Sternocleidomastoid (tissue), 1 donor: Measurements from ENCODE around the genes PRDM15 and TMPRSS3.

- PRO-cap: no peak
Observed at GRCh38 chr21:41783467-41783705, 16.5 kb upstream of the RIPK4 start.

GRCh38 chr21:41833513-41834100 lies 45.5 kb downstream of the PRDM15 start:
- PRO-cap: no peak

DNA sequence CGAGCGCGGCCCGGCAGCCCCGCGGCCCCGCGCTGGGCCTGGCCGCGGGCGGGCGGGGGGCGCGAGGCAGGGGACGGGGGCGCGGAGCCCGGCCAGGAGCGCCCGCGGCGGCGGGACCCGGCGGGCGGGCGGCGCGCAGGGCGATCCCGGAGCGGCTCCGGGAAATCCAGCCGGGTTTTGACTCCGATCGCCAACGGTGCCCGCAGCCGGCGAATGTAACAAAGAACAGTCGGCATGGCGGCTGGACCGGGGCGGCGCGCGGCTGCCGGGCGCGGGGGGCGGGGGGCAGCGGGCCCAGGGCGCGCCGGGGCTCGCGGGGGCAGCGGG lies 302 bp downstream of the PRDM15 start:
- PRO-cap: bidirectional peak, plus-strand start at position 232 of the sequence, minus-strand start at position 159 of the sequence

DNA sequence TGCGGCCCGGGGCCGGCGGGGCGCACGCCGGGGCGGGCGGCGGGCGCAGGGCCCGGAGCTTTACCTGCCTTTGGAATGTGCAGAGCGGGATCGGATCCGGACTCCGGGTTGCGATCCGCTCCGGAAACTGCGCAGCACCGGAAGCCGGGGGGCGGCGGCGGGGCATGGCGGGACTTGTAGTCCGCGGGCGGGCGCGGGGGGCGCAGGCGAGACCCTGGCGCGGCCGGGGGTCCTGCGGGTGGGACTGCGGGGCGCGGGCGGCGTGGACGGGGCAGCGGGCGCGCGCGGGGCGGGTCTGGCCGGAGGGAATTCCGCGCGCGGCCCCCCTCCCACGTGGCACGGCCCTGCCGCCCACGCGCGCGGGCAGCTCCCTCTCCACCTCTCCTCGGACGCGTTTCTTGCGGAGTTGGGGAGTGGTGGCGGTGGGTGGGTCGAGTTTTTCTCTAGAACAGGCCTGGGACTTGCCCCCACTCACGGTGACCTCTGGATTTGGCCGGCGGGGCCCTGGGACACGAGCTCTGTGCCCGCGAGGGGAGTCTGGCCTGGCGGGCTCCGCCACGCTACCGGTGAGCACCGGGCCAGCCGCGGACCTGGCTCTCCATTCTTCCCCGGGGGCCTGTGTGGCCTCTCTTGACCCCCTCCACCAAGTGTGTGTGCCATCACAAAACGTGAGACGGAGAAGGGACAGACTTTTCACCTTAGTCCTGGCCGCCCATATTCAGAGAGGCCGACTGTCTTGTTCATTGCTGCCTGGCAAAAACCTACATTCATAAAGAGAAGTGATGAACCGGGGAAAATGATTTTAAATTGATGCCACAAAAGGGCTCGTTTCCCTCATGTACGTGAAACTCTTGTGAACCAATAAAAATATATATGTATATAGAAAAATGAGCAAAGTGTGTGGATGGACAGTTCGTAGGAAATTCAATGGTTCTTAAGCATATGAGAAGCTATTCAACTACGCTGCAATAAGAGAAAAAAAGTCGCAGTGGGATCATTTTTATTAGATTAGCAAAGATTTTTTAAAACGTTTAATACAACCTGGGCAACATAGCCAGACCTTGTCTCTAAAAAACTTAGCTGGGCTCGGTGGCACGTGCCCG lies at the start of gene PRDM15:
PRDM15 (minus strand) TSS at position 139 of the 1,103 bp plus-strand sequence.
- PRO-cap: bidirectional peak, plus-strand start at position 179 of the sequence, minus-strand start at position 77 of the sequence; unidirectional peak, minus-strand start at position 592 of the sequence

- PRO-cap: no peak
Observed at GRCh38 chr21:42000893-42001465, 9.2 kb downstream of the ZBTB21 start.

DNA sequence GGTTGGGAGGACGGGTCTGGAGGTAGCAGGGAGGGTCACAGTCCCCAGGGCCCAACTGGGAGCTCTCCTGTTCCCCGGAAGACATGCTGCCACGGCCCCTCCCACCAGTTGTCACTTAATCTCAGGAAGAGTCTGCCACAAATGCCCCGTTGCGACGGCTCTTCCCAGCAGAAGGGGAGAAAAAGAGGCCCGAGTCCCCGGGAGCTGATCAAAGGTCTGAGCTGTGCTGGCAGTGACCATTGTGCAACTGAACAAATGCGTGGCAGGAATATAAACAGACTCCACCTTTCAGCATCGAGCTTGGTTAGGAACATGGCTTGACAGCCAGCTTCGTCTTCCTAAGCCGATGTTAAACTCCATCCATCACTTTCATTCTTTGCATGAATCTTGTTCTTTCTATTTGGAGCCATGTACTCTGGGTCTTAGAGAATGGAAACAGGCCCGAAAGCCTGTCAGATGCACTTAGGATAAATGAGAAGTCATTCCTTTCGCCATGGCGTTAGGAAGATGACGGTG lies 27.8 kb upstream of the ZBTB21 start:
- PRO-cap: no peak

DNA sequence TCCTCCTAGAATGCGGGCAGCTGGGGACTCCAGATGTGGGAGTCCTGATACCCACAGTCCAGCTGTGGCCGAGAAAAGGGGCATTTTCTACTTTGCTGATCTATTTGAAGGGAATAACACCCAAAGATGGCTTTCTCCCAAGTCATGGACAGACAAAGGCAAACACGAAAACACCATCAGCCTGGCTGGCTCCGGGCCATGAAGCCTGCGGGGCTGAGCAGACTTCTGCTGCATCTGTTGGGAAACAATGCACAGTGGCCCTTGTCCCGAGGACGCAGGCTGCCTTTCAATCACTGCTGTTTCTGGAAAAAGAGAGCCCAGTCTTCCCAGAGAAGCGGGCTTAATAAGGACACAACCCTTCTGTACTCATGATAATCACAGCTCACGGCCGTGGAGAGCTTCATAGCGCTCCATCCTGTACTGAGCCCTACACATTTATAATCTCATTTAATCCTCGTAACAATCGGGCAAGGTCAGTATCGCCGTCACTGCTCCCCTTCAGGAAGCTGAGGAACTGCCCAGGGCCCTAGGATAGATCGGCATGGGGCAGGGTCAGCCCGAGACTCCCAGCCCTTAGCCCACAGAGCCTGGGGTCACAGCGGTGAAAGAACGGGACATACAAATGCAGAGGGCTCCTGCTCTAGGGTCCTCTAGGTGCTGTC lies 61.9 kb upstream of the ABCG1 start:
- PRO-cap: no peak

- PRO-cap: unidirectional peak, minus-strand start at chr21:42188322; unidirectional peak, minus-strand start at chr21:42188378
Observed at GRCh38 chr21:42188122-42188754, 30.7 kb upstream of the ABCG1 start.

GRCh38 chr21:42199364-42200058 lies 19.4 kb upstream of the ABCG1 start:
- PRO-cap: no peak

GRCh38 chr21:42209746-42210575 lies 9.0 kb upstream of the ABCG1 start:
- PRO-cap: no peak

DNA sequence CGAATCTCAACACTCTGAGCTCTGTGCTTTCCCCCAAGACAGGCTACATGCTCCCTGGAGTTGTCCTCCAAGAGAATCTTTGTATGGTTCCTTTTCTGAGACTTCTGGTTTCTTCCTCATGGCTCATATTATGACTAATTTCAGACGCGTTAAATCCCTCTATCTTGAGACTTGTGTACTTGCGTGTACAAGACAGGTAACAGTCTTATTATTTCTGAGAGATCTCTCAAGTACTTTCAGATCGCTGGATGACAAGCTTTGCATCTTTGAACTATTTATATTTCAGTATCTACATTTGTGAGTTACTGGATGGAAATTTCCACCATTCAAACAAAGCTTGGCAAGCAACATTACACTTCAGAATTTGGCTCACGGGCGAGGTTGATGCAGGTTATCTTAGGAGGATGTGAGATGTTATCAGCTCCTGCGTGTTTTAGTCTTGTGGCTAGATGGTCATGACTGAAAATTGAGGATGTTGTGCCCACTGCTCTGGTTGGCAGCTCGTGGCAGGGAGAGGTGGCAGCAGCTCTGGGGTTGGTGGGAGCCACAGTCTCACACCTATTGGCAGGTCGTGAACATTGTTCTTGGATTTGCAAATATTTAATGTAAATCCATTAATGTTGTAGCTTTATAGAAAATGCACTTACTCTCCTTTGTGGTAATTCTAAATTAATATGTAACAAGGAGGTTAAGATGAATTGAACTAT lies 19.5 kb downstream of the ABCG1 start:
- PRO-cap: no peak

DNA sequence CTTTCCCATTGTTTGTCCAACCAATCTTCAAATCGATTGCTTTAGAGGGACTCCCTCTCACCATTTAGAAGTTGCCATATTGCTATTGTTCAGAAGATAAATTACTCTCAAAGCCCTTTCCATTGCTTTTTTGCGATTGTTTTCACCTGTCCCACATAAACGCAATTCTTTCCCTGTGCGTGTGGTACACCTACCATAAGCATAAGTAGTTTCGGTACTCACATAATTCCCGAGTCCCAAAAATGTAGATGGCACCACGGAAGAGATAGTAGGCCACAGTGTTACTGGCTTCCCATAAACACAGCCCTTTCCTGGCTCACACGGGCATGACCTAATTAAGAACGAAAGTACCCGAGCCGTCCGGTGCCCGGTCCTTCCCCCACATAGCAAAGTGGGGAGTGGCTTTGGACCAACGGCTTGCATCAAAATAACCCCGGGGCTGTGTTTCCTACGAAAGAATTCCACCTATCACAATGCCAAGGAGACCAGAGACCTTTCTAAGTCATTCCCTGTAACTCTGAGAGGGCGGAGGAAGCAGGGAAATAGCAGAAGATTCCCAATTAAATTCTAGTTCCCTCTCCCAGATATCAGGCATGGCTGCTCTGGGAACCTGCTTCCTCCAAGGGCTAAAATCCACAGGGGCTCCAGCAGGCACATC lies at the start of gene TMPRSS3:
TMPRSS3 (minus strand) TSS at position 333 of the 658 bp plus-strand sequence.
- PRO-cap: no peak

DNA sequence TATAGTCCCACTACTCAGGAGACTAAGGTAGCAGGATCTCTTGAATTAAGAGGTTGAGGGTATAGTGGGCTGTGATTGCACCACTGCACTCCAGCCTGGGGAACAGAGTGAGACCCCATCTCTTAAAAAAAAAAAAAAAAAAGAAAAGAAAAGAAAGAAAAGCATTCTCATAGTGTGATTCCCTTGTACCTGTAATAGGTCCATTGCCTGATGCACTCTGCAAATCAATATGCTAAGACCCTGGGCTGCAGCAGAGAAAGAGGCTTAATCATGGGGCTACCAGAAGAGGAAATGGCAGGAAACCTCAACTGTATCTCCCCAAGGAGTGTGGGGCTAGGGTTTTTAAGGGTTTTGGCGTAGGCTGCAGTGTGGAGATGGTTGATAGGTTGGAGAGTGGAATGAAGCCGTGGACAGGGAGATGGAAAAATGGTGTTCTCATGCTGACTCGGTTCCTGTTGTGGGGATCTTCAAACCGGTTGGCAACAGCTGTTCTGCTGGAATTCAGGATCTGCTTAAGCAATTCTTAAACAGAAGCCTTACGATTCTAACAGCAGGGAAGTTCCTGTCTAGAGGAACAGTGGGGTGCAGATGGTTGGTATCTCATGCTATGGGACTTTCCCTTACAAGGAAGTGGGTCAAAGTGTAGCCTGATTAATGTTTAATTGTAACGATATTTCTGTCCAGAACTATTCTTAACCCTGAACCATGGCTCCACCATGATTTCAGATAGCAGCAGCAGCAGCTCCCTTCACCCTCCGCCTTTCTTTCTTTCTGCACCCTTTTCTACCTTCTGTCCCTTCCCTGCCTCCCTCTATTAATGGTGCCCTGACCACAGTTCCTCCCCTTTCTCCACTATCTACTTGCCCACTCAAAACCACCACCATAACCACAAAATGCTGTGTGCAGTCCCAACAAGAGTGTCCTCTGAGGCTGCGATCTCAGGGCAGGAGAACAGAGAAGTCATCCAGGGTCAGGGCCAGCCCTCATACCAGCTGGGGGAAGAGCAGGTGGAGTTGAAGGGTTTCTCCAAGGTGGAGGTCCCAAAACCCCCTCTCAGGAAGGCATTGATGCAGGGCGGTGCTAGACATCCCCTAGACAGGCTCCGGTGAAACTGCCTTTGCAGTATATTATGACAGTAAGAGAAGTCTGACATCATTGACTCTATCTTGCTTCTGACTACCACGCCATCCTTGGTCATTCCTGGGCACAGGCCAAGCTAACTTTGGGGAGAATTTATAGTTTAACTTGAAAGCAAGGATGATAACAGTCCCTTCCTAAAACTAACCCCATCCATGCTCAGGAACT lies 30.8 kb downstream of the RSPH1 start:
- PRO-cap: no peak

DNA sequence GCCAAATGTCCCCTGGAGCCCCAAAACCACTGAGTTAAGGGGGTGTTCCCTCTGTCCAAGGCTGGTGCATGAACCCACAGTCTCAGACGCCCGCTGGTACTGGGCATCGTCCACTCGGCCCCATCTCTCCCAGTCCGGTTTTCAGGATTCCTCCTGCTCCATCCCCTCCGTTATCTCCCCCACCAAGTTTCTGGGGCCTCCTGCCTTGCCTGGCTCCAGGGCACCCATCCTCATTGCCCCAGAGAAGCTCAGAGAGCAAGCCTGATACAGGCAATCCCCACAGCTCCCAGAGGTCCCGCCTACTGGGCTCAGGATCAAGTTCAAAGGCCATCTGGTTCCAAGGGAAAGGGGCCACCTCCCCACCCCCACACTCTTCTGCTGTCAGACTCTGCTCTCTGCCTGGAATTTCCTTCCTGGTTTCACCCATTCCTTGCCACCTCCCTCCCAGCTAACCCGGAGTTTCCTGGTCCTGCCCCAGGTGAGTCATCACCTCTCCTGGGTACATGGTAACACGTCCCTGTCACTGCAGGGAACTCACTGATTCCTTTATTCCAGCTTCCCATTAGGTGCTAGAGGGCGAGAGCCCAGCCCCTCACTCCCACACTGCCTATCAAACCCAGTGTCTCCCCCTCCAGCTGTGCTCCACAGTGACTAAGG lies 22.0 kb downstream of the RSPH1 start:
- PRO-cap: no peak

GRCh38 chr21:42496780-42497275 lies 804 bp upstream of the RSPH1 start:
- PRO-cap: no peak

DNA sequence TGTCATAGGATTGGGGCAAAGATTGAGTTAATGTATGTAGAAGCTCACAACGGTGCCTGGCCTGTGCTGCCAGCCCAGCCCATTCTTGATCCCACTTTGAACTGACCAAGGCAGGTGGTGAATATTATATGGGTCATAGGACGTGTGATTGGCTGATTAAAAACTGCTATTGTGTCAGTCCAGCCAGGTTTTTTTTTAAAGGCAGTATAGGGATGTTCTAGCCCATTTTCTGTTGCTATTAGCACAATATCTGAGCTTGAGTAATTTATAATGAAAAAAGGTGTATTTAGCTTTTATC lies 22.6 kb downstream of the SLC37A1 start:
- PRO-cap: no peak

GRCh38 chr21:42581738-42582680 lies 68.4 kb downstream of the SLC37A1 start:
- PRO-cap: no peak

GRCh38 chr21:42903633-42904129 lies 10.6 kb downstream of the NDUFV3 start:
- PRO-cap: no peak

- PRO-cap: no peak
Observed at GRCh38 chr21:43046160-43046754, 29.4 kb downstream of the CBS start.

DNA sequence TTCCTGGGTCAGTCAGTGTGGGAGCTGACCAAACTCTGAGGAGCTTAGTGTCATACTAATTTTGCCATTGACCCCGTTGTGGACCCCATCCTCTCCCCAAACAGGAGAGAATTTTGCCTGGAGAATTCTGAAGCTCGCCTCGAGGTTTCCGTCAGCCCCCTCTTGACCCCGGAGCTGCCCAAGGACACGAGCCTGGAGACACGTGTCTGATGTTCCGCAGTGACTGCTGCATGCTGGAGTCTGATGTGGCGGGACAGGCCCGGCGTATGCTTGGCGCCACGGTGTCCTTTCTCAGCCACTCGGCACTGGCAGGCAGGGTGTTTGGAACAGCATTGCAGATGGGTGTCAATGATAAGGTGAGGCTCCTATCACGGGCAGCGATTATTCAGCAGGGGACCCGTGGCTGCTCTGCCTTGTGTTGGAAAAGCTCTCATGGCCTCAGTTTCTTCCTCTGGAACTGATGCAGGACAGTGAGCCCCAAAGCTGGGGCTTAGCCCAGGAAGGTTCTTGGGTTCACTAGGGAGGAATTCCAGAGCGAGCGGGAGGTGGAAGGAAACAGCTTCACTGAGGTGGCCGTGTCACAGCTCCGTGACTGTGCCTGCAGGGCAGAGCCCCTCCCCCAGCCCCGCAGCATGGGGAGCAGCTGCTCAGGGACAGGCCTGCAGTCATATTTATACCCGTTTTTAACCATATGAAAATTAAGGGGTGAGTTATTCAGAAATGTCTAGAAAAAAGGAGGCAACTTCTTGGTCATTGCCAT lies 123.6 kb downstream of the SIK1 start:
- PRO-cap: no peak